Stomach (tissue), 7 donors: ENCODE results near the genes POLDIP3 and A4GALT.

GRCh38 chr22:41939491-41939801 is 7.5 kb downstream of the CENPM start:
- PRO-cap: no peak
- RAMPAGE, long total RNA, 5 experiments: no peak in any of the 5 experiments
- RRBS: no CpG with 5 or more reads among the region's 6 CpGs

DNA sequence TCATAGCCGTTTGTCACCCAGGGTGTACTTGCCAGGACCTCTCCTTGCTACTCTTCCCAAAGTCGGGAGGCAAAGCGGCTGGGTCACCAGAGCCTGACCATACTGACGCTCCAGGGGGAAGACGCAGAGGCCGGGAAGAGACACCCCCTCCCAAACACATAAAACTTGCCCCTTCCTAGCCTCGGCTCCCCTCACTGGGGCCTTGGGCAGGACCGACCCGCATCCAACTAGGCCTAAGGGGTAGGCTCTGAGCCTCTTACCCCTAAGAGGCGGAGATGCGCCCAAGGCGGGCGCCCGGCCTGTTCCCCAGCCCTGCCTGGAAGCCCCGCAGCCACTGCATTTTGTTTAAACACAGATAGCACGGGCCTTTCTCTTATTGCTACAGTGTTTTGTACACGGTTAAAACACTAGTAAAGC is 483 bp upstream of the SMDT1 start:
- PRO-cap: no peak
- RAMPAGE, long total RNA, 5 experiments: no peak in any of the 5 experiments
- RRBS: no CpG with 5 or more reads among the region's 17 CpGs

DNA sequence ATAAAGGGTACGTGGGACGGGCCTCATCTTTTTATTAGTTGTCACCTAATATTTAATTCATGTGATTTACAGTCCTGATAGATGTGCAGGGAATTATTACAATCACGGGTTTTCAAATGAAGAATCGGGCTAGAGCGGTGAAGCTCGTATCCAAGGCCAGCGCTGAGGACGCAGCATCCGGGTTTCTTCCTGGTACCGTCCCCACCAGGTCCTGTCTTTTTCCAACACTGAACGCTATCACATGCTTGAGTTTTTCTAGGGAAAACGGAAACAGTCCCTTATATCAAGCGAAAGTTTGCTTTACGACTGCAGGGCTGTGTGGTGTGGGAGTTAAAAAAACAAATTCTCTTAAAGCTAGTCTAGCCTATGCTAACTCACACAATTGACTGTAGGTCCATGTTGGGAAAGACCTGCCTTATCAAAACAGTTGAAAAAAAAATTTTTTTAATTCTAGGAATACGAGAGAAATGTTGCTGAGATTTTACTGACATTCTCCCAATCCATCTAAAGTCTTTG is 886 bp downstream of the SMDT1 start:
- PRO-cap: no peak
- RAMPAGE, long total RNA, 5 experiments: no peak in any of the 5 experiments
- RRBS: no CpG with 5 or more reads among the region's 15 CpGs

DNA sequence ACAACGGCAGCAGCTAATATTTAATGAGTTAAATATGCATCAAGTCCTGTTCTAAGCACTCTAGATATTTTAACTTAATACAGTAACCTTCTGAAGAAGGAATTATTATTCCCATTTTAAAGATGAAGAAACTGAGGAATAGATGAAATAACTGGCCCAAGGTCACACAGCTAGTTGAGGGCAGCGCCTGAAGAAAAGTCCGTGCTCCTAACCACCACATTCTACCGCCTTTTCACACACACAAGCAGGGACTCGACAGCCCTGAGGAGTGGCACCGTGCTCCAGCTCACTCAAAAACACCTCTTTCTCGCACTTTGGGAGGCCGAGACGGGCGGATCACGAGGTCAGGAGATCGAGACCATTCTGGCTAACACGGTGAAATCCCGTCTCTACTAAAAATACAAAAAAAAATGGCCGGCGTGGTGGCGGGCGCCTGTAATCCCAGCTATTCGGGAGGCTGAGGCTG is 916 bp downstream of the NDUFA6 start:
- PRO-cap: no peak
- RAMPAGE, long total RNA, 5 experiments: no peak in any of the 5 experiments
- RRBS: no CpG with 5 or more reads among the region's 19 CpGs

DNA sequence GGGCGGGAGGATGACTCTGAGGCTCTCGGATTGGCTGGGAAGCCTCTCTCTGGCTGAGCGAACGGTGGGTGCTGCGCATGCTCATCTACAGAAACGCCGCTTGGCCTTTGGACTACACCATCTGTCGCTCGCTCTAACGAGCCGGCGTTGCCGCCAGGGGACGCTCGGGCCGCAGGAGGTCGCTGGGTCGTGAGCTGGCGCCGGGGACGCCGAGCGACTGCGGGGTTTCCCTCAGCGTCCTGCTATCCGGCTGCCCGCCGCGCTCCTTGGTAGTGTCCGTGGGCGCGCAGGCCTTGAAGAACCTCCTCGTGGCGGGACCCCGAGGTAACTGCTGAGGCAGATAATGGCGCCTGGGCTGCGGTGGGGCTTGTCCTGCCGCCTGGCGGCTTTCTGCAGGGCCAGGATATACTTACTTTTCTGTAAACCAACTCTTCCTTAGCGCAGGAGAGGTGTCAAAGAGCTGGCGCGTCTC is 322 bp upstream of the NDUFA6 start:
- PRO-cap: bidirectional peak, plus-strand start at position 90 of the sequence, minus-strand start outside the sequence
- RAMPAGE, long total RNA, 5 experiments: start-site peak on the plus strand in 4 of 5 experiments, centred at positions 156 to 206 of the sequence, 16 to 25 reads per replicate
- RRBS: 2% methylated on average over 16 of the region's 42 CpGs

- PRO-cap: no peak
- RAMPAGE, long total RNA, 5 experiments: no peak in any of the 5 experiments
- RRBS: no CpG with 5 or more reads among the region's 3 CpGs
These were observed 377 bp downstream of the CYP2D6 start for GRCh38 chr22:42130274-42130592.

DNA sequence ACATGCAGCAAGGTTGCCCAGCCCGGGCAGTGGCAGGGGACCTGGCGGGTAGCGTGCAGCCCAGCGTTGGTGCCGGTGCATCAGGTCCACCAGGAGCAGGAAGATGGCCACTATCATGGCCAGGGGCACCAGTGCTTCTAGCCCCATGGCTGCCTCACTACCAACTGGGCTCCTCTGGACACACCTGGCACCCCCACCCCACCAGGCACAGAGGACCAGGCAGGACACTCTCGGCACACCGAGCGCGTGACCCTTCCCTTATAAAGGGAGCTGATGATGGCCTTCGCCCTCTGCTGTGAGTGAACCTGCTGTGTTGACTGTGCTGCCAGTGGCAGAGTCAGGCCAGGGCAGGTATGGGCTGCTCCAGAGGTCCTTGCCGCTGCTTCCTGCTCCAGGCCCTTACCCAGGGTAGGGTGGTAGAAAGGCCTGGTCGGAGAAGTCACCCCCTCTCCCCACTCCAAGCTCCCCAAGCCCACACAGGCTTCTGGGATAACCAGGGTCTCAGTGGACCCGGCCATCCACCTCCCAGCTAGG is 13.8 kb upstream of the CYP2D6 start:
- PRO-cap: no peak
- RAMPAGE, long total RNA, 5 experiments: no peak in any of the 5 experiments
- RRBS: no CpG with 5 or more reads among the region's 13 CpGs

- PRO-cap: no peak
- RAMPAGE, long total RNA, 5 experiments: no peak in any of the 5 experiments
- RRBS: no CpG with 5 or more reads among the region's 10 CpGs
These were observed 50.0 kb upstream of the CYP2D6 start for GRCh38 chr22:42180298-42181239.

GRCh38 chr22:42375866-42376518 is 56.2 kb downstream of the NFAM1 start:
- PRO-cap: no peak
- RAMPAGE, long total RNA, 5 experiments: no peak in any of the 5 experiments
- RRBS: 70% methylated on average over 1 of the region's 12 CpGs

GRCh38 chr22:42443904-42445131 is 12.1 kb upstream of the NFAM1 start:
- PRO-cap: no peak
- RAMPAGE, long total RNA, 5 experiments: no peak in any of the 5 experiments
- RRBS: no CpG with 5 or more reads among the region's 35 CpGs

DNA sequence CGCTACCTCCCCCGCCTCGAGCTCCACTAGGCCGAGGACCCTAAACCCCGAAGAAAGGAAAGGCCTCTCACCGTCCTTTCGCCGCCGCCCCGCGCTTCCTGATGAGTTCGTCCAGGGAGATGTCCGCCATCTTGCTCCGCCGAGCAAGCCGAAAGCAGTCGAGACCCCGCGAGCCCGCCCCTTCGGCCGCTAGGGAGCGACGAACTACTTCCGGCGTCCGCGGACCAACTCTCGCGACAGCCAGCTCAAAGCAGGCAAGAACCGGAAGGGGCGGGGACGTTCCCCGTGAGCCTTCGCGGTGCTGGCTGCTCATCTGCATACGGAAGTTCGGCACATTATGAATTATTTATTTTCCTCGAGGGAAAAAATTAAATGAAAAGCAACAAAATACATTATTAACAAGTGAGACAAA is at the start of gene POLDIP3:
POLDIP3 (minus strand) TSS at position 156 of the 412 bp plus-strand sequence.
- PRO-cap: bidirectional peak, plus-strand start outside the sequence, minus-strand start at position 125 of the sequence
- RAMPAGE, long total RNA, 5 experiments: start-site peak on the minus strand in 5 of 5 experiments, centred at positions 157 to 190 of the sequence, 90 to 745 reads per replicate
- RRBS: 1% methylated on average over 7 of the region's 39 CpGs

DNA sequence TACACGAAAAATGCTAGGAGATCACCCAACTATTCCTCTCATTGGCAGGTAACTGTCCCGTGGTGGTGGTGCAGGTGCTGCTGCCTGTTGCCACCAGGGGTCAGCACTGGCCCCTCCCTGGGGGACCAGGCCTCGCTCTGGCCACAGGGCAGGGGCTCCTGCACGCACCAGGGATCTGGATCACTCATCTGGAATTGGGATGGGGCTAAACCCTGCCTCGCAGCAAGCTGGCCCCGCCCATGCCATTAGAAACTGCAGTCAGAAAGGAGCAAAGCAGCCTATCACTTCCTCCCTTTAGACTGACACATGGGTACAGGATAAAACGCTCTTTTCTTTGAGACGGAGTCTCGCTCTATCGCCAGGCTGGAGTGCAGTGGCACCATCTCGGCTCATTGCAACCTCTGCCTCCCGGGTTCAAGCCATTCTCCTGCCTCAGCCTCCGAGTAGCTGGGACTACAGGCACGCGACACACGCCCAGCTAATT is 7.0 kb upstream of the POLDIP3 start:
- PRO-cap: no peak
- RAMPAGE, long total RNA, 5 experiments: no peak in any of the 5 experiments
- RRBS: no CpG with 5 or more reads among the region's 16 CpGs

DNA sequence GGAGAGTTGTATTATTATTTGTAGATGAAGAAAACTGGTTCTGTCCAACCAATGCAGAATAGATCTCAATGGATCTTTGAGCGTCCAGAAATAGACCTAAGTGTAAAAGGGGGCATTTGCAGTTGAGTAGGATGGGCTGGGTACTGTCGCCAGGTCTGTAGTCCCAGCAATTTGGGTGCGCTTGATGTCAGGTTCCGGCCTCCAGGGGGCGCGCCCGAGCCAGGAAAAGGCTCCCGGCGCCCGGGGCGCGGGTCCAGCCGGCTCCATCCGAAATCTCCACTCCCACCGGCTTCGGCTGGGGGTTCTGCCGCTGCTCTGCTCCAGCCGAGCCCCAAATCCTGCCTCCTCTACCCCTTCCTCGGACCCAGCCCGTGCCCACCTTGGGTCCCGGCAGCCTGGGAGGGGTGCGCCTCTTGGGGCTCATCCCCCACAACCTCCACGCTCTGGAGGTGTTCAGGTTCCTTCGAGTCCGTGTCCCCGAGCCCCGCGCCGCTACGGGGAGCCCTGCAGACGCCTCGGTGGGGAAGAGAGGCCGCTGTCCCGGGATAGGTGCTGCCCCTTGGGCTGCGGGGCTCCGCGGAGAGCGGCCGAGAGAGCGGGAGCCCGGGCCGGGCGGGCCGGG is 12.9 kb upstream of the CYB5R3 start:
- PRO-cap: unidirectional peak, plus-strand start at position 279 of the sequence
- RAMPAGE, long total RNA, 5 experiments: no peak in any of the 5 experiments
- RRBS: 4% methylated on average over 19 of the region's 44 CpGs

DNA sequence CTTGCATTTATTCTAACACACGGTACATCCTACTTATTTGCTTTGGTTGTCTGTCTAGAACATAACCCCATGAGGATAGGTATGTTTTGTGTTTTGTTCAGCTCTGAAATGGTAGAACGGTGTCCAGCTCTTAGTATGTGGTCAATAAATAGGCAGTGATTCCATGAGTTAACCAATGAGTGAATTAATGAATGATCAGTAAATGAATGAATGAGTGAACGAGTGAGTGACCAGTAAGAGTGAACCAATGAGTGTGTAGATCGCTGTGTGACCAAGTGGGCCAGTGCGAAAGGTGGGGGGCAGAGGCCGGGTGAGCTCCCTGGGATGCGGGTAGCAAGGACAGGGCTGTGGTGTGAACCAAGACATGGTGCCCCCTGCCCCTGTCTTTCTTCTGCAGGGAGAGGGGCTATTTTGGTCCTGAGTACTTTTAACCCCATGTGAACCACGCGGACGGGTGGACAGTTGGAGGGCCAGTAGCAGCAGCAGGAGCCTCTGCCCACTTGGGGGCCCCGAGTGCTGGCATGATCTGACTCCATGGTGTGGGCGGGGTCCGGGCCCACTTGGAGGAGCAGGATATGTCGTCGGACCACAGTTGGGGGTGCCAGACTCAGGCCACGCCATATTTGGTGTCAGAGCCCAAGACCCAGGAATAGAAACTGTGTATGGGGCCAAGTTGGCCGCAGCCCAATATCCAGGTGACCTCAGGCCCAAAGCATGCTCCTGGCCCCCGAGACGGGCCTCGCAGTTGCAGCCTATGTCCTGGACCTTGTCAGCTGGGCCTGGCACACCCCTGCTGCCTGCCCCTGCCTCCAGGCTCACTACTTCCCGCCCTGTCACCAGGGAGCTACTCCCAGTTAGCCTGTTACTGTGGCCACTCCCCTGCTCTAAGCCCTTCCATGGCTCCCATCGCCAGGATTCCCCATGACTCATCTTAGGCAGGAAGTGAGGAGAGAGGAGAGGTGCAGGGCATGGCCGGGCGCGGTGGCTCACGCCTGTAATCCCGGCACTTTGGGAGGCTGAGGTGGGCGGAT is 23.4 kb downstream of the A4GALT start:
- PRO-cap: no peak
- RAMPAGE, long total RNA, 5 experiments: no peak in any of the 5 experiments
- RRBS: no CpG with 5 or more reads among the region's 28 CpGs

GRCh38 chr22:42720710-42721121 is at the start of gene A4GALT:
A4GALT (minus strand) TSS chr22:42720870.
- PRO-cap: bidirectional peak, plus-strand start at chr22:42721046, minus-strand start at chr22:42720870
- RAMPAGE, long total RNA, 5 experiments: start-site peak on the minus strand in 1 of 5 experiments, at chr22:42720822-42720851 at its widest, 148 reads per replicate
- RRBS: 2% methylated on average over 20 of the region's 57 CpGs

GRCh38 chr22:42742920-42743344 is 22.3 kb upstream of the A4GALT start:
- PRO-cap: bidirectional peak, plus-strand start at chr22:42743193, minus-strand start at chr22:42743023
- RAMPAGE, long total RNA, 5 experiments: no peak in any of the 5 experiments
- RRBS: no CpG with 5 or more reads among the region's 9 CpGs

GRCh38 chr22:42800944-42801459 is 56.1 kb downstream of the ARFGAP3 start:
- PRO-cap: no peak
- RAMPAGE, long total RNA, 5 experiments: no peak in any of the 5 experiments
- RRBS: no CpG with 5 or more reads among the region's 5 CpGs

DNA sequence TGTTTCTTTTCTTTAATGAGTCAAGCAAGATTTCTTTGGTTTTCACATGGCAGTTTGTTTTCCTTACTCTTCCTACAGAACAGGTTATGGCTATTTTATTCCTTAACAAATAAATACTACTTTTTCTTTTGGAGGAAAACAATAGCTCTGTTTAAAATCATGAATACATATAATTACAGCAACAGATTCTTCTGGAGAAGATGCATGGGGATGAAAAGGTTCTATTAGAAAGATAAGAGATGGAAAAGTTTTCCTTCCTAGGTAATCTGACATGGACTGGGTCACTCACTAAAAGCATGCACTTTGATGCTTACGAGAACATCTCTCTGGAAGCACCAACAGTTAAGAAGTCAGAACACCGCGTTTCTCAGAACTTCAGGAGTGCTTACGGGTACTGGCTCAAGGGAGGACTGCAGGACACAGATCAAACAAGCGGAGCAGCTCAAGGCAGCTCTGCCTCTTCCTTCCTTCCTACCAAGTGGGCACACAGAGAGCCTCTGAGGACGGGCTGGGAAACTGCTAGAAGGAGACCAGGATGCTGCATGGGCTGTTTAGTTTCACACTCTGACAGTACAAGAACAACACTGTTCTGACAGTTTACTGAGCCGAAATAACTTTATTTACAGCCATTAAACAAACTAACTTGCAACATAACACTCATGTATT is 37.8 kb downstream of the ARFGAP3 start:
- PRO-cap: no peak
- RAMPAGE, long total RNA, 5 experiments: no peak in any of the 5 experiments
- RRBS: no CpG with 5 or more reads among the region's 7 CpGs

DNA sequence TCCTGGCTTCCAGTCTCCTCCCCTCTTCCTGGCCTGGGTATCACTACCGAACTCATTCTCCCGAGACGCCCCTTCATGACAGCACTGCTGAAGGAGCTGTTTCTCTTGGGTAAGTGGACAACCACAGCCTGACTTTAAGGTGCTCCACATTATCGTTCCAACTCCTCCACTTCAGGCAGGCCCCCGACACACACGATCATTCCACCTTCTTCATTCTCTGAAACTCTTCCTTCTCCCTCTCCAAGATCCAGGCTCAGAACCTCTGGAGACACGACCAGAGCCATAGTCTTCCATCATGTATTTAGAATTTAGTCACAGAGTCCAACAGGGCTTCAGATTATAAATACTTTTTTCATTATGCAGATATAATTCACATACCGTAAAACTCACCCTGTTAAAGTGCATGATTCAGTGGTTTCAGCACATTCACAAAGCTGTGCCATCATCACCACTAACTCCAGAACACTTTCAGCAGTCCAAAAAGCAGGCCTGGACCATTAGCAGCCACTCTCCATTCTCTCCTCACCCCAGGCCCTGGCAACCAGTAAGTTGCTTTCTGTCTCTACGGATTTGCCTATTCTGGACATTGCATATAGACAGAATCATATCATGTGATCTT is 36.1 kb downstream of the ARFGAP3 start:
- PRO-cap: no peak
- RAMPAGE, long total RNA, 5 experiments: start-site peak on the minus strand in 1 of 5 experiments, centred at position 344 of the sequence, 14 reads per replicate
- RRBS: no CpG with 5 or more reads among the region's 9 CpGs

GRCh38 chr22:42868332-42868756 is 11.3 kb upstream of the ARFGAP3 start:
- PRO-cap: no peak
- RAMPAGE, long total RNA, 5 experiments: no peak in any of the 5 experiments
- RRBS: no CpG with 5 or more reads among the region's 8 CpGs